H7 (cell line): ENCODE data around the gene OBSCN.

- RAMPAGE, long total RNA: no peak
Measured at GRCh38 chr1:226875860-226876485, 5.6 kb downstream of the PSEN2 start.

DNA sequence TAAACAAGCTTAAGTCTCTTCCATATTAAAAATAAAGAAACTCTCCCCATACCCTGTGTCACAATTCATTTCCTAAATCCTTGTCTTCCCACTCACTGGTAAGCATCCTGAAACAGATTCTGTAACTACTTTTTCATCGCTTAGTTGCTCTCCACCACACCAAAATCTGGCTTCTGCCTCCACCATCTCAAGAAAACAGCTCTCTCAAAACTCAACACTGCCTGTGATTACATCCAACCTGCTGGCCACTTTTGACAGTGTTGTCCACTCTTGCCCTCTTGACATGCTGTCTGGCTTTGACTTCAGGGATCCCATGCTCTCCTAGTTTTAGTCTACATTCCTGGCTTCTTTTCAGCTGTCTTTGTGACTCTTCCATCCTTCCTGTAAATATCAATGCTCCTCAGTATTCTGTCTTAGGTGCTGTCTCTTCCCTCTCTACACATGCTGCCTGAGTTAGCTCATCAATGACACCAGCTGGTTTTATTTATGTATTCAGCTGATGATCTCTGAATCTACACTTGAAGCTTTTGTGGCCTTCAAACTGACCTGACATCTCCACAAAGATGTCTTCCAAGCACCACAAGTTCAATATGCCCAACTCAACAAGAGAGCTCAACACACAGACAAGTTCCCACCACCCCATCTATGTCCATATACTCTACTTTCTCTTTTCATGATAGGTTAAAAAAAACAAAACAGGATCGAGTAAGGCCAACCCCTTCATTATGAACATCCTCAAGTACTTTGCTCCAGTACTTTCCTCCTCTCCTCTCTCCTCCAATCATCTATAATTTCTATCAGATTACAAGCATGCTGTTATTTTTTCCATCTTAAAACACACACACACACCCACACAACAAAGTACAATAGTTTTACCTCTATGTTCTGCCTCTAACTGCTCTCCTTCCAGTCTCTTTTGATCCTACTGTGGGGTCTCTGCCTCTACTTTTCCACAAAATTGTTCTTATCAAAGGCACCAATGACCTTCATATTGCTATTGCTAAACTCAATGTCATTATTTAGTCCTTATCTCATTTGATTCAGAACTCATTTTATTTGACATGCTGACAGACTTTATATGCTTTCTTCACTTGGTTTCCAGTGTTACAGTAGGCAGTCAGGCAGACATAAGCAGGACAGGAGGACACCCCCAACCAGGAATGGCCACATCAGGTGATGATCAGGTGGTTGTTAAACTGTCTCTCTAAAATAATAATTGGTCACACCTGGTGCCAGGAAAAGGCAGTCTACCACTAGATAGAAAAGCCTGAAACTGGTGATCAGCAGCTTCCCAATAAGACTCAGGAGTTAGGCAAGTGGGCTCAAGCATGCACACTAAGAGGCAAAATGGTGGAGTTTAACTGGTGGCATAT is 156.7 kb downstream of the COQ8A start:
- RAMPAGE, long total RNA: no peak

GRCh38 chr1:227147206-227147718 is 171.0 kb downstream of the CDC42BPA start:
- RAMPAGE, long total RNA: no peak

GRCh38 chr1:227759259-227760108 is 24.2 kb downstream of the SNAP47 start:
- RAMPAGE, long total RNA: no peak

DNA sequence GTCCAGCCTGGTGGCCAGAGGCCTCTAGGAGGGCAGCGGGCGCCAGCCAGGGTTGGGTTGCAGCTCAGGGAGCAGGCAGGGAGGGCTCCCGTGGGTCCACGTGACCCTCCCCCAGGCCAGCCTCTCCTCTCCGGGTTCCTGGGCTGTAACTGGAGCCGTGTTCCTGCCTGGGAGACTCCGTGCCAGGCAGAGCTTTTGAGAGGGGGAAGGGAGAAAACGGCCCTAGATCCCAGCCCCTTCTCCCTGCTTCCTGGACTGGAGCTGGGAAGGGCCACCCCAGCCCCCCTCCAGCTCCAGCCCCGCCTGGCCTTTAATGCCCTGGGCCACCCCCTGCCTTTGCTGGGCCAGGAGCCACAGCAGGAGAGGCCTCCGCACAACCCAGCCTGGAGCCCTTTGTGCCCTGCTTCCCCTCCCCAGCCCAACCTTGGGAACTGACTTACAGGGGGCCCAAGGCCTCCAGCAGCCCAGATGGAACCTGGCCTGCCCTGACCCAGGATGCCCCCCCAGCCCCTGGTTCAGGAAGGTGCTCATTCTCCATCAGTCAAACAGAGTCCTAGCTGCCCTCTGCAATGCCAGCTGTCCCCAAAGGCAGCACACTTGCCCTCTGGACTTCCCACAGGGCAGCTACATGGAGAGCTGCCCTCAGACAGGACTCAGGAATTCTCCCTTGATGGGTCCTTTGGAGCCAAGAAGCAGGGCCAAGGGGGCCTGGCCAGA is 2.2 kb downstream of the WNT9A start:
- RAMPAGE, long total RNA: no peak

- RAMPAGE, long total RNA: no peak
Measured at GRCh38 chr1:228001762-228002115, 5.1 kb upstream of the WNT3A start.

DNA sequence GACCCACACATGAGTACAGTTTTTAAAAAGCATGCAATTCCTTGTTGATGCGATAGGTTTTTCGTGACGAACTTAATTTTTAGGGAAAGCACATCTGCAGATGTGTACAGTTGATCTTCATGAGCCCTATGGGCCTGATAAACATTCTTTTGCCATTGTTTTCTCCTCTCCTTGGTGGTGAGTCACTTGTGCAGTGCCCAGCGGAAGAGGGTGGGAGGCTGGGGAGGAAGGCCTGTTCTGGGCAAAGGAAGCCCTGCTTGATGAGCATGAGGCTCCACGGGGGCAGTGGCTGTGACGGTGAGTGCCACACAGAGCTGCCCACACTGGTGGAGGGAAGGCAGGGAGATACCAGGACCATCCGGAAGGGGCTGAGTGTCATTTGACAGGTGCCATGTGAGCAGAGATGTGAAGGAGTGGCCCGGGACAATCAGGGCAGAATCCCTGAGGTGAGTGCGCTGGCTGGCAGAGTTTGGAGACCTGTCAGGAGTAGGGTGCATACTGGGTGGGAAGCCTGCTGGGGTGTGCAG is 5.4 kb downstream of the ARF1 start:
- RAMPAGE, long total RNA: no peak

DNA sequence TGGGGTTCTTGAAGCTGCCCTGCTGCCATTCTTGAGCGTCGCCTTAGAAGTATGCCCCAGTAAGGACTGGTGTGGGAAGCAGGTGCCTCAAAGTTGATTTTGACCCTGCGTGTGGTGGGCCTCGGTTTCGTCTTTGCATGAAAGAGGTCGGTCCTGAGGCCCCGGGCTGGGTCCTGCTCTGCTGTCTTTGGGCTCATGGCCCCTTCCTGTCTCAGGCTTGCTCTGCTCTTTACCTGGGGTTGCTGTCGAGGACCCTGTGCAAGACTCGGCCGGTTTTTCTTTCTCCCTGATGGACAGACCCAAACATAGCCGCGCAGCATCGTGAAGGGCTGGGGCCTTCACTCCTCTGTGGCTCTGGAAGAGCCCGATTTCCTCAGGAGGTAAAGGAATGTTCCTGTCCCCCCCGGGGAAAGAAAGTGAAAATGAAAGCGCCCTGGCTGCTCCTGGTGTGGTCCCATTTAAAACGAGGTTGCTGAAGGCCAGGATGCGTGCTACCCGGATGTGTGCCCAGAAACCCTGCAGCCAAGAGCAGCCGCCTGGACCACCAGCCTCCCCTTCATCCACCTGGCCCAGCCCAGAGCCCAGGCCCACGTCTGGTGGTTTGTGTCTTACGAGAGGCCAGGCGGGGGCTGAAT is 947 bp downstream of the GUK1 start:
- RAMPAGE, long total RNA: no peak

GRCh38 chr1:228144402-228144827 is 4.3 kb downstream of the GUK1 start:
- RAMPAGE, long total RNA: no peak

DNA sequence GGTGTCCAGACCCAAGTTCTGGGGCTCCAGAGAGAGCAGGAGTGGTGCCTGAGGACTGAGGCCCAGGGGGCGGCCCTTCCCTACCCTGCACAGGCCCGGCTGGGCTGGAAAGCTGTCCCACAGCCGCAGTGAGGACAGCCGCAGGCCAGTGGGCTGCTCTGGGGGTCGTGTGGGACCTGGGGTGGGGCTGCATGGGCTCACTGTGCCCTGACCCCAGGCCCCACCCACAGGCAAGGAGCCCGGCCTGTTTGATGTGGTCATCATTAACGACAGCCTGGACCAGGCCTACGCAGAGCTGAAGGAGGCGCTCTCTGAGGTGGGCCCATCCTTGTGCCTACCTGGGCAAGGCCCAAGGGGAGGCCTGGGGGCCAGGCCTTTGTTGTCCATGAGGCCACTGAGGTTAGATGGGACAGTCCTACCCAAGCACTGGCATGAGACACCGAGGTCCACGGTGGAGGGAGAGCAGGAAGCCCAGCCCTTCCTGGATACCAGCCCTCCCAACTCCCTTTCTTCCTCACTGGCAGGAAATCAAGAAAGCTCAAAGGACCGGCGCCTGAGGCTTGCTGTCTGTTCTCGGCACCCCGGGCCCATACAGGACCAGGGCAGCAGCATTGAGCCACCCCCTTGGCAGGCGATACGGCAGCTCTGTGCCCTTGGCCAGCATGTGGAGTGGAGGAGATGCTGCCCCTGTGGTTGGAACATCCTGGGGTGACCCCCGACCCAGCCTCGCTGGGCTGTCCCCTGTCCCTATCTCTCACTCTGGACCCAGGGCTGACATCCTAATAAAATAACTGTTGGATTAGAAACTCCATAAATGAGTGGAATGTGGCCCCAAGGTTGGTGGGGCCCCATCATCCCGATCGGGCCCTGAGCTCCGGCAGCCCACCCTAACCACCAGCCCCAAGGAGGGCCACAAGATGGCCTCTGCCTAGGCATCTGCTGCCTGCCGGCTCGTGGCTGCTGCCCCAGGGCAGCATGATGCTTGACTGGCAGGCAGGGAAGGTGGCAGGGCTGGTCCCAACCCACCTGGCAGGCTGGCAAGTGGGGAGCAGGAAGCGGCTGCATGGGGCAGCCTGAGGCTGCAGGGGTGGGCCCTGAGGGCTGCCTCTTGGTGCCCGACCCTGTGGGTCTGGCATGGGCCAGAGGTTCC is 1.2 kb upstream of the GJC2 start:
- RAMPAGE, long total RNA: no peak

- RAMPAGE, long total RNA: no peak
Measured at GRCh38 chr1:228151587-228152121, 1.9 kb downstream of the GJC2 start.

DNA sequence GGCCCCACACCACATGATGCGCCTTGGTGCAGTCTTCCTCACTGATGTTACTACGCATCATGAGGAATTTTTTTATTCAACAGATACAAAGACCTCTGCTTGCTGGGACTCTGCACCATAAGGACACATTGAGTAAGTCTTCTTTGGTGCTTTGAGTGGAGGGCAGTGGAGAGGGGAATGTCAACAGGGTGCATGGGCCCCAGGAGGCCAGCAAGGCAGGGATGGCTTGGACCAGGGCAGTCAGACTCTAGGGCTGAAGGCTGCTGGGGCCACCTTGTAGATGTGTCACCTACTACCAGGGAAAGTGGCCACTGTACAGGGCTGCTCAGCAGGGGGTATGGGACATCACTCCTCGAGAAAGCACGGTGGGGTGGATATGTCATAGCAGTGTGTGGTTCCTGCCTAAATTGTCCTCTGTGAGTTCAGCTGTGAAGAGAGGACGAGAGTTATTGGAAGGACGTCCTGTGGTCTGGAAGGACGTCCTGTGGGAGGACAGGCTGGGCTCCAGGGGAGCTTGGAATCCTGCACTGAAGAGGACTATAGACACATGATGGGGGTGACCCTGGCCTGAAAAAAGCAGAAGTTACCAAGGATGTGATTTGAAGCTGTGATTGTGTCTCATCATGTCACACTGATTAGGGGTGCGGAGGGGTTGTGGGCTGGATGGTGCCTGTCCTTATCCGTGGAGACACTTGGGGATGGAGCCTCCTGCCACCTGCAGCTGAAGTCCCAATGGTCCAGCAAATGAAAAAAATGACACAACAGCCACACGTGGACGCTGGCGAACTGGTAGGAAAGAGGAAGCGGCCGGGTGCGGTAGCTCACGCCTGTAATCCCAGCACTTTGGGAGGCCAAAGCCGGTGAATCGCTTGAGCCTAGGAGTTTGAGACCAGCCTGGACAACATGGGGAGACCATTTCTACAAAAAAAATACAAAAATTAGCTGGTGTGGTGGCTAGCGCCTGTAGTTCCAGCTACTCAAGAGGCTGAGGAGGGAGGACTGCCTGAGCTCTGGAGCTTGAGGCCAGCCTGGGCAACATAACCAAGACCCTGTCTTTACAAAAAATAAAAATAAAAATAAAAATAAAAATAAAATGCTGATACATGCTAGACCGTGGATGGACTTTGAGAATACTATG is 1.2 kb upstream of the IBA57 start:
- RAMPAGE, long total RNA: no peak

GRCh38 chr1:228207538-228208337 is at the start of gene OBSCN:
Gene OBSCN (plus strand): TSS chr1:228208044.
- RAMPAGE, long total RNA: no peak

GRCh38 chr1:228275220-228275714 is 67.4 kb downstream of the OBSCN start:
- RAMPAGE, long total RNA: no peak

- RAMPAGE, long total RNA: no peak
Measured at GRCh38 chr1:228358840-228359159, 47.8 kb downstream of the TRIM11 start.

DNA sequence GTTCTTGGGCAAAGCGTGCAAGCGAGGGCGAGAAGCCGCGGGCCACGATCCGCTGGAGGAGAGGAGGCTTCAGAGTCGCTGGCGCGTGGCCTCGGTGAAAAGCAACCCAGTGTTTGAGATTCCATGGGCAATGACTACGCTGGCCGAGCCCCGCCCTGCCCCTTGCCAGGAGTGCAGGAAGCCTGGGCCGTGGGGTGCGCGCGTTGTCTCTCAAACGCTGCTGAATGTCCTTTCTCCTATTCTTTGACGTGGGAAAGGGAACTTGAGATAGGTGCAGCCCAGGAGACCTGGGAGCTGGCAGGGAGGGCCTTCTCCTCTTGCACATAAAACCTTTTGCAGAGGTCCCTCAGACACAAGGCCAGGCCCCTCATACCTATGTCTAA is 27.4 kb downstream of the TRIM11 start:
- RAMPAGE, long total RNA: start-site peak on the minus strand centred at position 127 of the sequence, 38 bp wide, 8 reads

DNA sequence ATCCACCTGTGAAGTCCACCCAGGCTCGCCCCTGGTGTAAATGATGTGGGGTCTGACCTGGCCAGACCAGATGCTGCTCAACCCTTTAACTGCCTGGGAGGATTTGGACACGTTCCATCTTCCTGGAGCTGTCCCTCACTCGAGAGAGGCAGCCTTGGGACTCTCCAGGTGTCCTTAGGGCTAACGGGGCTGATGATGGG is 3.7 kb upstream of the H3-4 start:
- RAMPAGE, long total RNA: no peak

GRCh38 chr1:228637614-228637995 is 97.7 kb upstream of the RHOU start:
- RAMPAGE, long total RNA: no peak

- RAMPAGE, long total RNA: no peak
Measured at GRCh38 chr1:228875676-228876215, 140.5 kb downstream of the RHOU start.

DNA sequence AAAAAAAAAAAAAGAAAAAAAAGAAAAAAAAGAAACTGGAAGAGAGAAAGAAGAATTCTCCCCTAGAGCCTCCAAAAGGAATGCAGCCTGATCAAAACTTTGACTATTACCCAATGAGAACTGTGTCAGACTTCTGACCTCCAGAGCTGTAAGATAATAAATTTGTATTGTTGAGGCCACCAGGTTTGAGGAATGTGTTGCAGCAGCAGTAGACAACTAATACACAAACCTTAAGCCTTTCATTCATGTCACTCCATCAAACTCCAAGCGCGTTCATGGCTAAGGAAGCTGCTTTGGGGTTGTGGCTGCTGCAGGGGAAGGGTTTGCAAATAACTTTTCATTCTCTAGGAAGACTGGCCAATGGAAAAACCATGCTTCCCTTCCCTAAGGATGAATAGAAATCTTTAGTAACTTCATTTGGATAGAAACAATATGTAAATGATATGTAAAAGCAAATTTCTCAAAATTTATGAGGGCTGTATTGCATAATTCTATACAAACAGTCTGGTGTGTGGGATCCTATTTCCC is 170.4 kb downstream of the RHOU start:
- RAMPAGE, long total RNA: no peak